Occipital lobe (tissue), 2 donors: ENCODE measurements around a stretch of chr17.

DNA sequence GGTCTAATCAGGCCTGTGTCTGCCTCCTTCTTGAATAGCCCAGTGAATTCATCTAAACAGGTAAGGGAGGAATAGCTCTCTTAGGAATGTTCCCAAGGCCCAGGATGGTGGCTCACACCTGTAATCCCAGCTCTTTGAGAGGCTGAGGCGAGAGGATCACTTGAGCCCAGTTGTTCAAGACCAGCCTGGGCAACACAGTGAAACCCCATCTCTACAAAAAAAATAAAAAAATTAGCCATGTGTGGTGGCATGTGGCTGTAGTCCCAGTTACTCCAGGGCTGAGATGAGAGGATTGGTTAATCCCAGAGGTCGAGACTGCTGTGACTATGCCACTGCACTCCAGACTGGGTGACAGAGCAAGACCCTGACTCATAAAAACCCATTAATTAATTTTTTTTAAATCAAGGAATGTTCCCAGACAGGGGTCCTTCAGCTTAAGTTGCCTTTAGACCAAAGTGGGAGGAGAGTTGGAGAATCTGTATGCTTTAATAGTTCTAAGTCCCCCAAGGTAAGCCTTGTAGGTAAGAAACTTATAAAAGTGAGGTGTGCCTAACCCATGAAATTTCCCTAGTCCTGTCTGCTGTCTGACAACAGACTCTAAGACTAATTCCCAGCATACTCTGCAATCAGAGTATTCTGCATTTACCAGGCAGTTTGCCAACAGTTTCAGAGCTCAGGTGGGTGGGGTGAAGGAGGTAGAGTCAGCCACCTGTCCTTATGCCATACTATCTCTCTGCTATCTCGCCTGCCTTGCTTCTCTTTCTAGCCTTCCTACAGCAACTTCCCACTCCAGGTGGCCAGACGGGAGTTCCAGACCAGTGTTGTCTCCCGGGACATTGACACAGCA is 2.0 kb downstream of the ATP5MC1 start:
- RAMPAGE, long total RNA = no peak

GRCh38 chr17:48949187-48949649 is 4.6 kb upstream of the SNF8 start:
- RAMPAGE, long total RNA = no peak

DNA sequence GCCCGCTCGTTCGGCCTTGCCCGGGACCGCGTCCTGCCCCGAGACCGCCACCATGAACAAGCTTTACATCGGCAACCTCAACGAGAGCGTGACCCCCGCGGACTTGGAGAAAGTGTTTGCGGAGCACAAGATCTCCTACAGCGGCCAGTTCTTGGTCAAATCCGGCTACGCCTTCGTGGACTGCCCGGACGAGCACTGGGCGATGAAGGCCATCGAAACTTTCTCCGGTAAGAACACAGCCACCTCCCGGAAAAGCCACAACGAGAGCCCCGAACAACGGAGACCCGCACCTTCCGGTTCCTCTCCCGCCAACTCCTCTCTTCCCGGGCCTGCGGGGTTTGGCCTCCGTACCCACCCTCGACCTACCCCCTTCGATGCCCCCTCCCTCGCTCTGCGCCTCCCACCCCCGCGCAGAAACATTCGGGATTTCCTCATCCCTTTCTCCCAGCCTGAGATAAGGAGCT is 541 bp downstream of the IGF2BP1 start:
- RAMPAGE, long total RNA = no peak

- RAMPAGE, long total RNA = no peak
Observed at GRCh38 chr17:49126283-49126537, 6.4 kb upstream of the B4GALNT2 start.

DNA sequence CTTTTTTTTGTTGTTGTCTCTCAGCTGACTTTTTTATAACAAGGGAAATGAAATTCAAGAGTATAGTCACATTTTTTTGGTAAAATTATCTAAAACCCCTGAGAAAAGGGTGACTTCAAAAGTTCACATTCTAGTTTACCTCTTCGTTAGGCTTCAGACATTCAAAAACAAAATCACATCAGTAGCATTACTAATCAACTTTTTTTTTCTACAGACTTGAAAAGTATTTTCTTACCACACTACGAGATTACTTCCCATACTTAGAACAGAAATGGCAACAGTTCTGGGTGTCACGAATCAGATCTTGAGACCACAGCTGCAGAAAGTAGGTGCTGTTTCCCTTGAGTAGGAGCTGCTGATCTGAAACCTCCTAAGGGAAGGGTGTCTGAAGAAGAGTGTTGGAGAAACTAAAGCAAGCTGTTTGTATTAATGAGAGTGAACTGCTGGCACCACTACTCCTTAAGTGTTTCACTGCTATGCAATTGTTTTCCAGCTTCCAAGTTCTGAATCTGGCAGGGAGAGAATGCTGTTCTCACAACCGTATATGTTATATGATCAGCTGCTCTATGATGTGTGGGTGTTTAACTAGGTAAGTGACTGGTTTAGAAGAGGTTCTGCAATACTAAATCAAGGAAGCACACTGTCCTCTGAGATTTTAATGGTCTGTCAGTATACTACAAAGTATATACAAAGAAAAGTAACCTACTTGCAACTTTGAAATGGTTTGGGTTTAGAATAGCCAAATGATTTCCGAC is 3.4 kb downstream of the ZNF652 start:
- RAMPAGE, long total RNA = no peak

- RAMPAGE, long total RNA = no peak
Observed at GRCh38 chr17:49390035-49390424, 24.7 kb downstream of the PHB1 start.

DNA sequence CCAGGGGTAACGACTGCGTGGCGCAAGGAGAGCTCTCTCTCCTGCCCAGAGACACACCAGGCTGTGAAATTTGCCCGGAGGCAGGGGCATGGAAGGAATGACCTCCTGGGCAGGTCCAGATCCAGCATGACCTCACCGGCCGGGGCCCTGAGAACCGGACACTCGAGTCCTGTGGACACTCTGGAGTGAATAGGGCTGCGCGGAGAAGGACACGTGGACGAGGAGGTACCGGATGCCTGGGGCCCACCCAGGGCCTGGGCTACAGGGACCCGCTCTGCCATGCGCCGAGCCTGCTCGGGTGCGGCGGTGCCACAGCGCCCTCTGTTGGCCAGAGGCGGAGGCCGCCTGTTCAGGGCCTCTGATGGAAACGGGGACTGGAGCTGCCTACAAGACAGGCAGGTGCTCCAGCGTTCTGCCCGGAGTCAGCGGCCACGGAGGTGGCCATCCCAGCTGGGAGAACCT is 19.5 kb upstream of the NXPH3 start:
- RAMPAGE, long total RNA = no peak

DNA sequence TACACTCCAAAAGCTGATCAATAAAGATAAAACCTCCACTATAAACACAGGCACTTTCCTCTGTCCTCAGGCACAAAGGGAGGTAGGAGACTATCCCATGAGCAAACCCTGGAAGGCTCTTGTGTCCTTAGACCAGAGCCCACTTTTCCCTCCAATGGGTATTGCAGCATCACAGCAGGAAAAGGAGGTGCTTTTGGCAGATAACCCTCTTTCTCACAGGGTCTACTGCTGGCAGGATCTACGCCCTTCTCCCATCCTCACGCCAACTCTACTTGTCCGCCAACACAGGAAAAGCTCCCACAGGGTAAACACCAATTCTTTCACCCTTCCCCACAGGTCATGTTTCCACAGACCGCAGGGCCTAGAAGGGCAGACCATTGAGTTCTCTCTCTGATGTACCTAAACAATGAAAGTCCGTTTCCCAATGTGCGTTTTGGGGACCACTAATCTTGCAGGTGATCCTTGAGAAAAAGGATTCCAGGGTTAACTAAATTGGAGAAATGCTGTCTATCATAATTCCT is 28.8 kb downstream of the NXPH3 start:
- RAMPAGE, long total RNA = no peak

DNA sequence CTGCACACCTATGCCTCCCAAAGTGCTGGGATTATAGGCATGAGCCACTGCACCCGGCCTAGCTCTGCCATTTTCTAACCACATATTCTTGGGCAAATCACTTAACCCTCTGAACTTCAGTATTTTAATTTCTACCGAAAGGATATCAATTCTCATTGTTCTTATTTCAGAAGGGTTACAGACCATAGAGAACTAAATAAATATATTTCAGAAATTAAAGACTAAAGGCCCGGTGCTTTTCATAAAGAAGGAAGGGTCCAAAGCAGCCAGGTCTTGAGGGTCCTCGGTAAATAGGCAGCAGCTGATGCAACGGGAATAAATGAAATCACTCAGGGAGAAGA is 33.4 kb downstream of the NXPH3 start:
- RAMPAGE, long total RNA = no peak

GRCh38 chr17:49646039-49647155 is 31.5 kb downstream of the SPOP start:
- RAMPAGE, long total RNA = no peak

DNA sequence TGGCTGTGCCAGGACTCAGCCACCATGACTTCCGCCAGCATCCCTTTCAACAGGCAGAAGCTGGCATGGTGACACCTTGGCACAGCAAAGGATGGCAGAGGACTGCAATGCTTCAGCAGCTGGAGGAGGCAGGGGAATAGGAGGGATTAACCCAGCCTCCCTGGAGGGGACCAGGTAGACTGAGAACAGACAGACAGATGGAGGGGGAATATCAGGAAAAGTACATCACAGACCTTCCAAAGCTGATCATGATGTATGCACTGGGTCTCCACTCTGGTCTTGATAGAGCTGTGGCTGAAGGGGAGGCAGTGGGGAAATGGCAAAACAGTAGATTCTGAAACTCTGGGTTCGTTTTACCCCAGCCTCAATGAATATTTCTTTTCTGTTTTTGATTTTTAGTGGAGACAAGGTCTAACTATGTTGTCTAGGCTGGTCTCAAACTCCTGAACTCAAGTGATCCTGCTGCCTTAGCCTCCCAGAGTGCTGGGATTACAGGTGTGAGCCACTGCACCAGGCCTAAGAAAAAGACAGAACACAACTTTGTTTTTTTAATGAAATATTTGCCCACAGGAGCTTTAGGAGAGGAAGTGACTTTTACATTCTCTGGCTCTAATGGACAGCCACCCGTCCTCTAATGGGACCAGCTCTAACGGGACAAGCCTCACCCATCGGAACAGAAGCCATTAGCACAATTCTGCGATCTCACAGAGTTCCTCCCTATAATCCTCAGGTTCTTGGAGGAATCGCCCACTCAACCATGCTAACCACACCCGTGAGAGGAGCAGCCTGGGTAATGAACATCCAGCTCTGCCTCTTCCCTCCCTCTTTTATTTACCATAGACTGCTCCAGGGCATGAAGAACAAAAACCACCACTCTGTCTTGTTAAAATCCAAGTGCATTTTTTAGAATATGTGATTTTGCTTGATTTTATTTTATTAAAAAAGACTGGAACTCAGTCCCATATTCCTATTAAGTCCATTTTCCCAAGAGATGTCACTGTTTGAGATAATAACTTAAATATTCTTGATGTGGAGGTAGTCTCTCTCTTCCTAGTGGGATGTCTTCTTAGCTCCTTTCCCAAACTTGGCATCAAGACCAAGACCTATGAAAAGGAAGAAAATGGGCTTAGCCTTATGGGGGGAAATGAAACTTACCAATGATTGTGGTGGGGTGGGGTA is 7.0 kb downstream of the SLC35B1 start:
- RAMPAGE, long total RNA = no peak

GRCh38 chr17:49746669-49747080 is 17.3 kb downstream of the FAM117A start:
- RAMPAGE, long total RNA = no peak

DNA sequence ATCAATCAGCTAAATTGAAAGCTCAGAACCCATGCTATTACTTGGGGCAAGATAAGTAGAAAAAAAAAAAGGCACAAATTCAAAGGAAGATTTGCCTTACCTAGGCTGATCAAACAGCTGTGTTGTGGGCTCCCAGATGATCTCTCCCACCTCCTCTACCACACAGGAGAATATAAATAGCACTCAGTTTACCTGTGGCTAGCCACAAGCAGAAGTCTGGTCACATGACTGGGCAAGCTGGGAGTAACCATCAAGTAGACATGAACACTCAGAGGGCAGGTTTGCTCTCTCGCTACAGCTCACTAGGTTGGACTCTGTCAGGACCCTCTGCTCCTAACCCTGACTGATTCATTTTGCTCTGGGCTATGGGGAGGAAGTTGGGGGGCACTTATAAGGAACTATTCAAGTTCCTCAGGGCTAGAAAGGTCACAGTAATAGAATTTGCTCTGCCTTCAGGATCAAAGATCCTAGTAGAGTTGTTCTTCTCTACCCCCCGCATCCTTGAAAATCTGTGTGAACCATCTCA is 16.8 kb downstream of the FAM117A start:
- RAMPAGE, long total RNA = no peak

GRCh38 chr17:49787796-49788342 is 612 bp upstream of the KAT7 start:
- RAMPAGE, long total RNA = no peak

DNA sequence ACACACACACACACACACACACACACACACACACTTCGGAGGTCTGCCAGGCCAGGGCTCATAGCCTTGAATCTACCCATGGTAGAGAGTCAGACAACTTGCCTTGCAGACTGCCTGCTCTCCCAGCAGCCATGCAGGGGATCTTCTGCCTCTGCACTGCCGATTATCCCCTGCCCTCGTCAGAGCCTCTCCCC is 279 bp downstream of the TAC4 start:
- RAMPAGE, long total RNA = no peak

DNA sequence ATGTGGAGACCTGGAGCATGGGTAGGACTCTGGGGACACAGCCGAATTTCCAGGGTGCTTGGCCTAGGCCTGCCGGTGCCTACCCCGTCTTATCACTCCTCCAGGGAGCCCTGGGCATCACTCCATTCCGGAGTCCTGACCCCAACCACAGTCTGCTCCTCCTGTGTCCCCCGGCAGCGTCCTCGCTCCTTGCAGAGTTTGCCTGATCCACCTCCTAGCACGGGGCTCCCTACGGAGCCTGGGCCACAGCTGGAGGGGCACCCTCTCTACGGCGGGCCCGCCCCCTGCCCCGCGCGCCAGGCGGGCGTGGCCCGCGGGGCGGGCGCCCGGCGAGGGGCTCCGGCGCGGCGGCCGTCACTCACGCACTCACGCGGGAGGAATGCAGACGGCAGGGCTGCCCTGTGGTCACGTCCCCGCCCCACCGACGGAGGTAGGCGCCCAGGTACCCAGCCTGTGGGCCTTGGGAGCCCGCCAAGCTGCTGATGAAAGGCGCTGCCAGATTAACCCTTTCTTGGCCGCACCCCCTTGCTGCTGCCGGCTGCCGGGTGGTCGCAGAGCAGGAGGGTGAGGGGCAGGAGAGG is 54.0 kb upstream of the TAC4 start:
- RAMPAGE, long total RNA = no peak

GRCh38 chr17:49987819-49988291 is 7.2 kb downstream of the DLX3 start:
- RAMPAGE, long total RNA = no peak

DNA sequence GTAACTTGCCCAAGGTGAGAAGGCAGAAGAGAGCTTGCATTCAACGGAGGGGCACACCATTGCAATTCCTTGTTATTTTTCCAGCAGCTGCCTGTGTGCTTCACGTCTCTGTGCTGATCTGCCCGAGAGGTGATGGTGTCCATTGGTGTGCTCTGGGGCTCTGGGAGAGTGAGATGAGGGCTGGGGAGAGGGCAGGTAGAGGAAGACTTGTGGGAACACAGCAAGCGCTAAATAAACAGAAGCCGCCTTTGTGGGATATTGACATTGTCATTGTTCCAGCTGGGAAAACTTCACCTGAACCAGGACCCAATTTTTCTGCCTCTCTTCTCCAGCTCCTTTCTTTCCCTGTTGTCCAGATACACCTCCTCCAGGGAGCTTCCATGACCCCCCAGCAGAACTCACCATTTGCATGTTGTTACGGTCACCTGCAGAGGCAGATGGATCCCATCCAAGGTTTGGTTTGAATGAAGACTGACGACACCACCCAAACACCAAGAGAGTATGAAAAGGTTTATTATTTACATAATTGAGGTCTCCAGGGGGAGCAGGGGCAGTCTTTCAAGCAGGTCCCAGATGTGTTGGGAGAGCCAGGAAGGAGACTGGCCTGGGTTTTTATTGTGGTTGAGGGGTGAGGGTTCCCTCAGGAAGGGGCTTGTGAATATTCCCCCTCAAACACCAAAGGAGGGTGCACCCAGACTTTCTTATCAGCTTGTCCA is 3.6 kb upstream of the ITGA3 start:
- RAMPAGE, long total RNA = no peak

GRCh38 chr17:50075190-50075935 is 19.5 kb downstream of the ITGA3 start:
- RAMPAGE, long total RNA = no peak

DNA sequence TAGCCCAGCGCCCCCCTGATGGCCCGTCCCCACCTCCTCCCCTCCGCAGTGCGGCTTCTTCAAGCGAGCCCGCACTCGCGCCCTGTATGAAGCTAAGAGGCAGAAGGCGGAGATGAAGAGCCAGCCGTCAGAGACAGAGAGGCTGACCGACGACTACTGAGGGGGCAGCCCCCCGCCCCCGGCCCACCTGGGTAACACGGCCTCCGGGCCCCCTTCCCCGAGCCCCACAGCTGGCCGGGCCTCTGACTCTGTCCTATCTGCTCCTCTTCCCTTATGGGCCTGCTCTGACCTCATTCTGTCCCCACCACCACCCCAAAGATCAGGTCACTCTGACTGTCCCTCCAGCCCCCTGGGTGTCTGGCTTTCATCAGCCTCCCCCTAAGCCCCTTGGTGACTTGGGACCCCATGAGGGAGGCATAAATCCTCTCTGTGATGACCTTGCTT is 7.0 kb upstream of the PDK2 start:
- RAMPAGE, long total RNA = no peak